ENCODE measurements around a stretch of chr12.

DNA sequence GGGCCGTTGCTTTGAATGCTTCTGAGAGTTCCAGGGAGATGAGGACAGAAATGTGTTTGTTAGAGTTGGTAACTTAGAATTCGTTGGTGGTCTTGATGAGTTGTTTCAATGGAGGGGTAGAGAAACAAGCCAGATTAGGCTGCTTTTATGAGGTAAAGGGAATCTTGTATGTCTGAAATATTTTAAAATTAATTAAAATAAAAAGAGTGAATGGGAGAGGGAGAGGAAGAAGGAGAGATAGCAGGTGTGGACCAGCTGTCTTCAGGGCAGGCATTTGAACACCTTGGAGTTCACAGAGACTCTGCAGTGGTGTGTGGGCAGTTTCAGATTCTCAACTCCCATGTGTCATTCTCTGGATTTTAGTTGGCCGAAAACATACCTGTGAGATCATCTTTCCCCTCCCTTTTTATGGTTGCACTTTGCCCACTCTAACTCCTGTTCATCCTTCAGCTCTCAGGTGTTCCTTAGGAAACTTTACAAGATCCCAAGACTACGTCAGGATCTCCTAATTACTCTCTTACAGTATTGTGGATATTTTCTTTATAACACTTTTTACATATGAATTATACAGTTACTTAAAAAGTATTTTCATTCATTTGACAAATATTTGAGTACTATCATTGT lies 108.1 kb downstream of the ERC1 start:
- RRBS, result no CpG with 5 or more reads among the region's 4 CpGs

DNA sequence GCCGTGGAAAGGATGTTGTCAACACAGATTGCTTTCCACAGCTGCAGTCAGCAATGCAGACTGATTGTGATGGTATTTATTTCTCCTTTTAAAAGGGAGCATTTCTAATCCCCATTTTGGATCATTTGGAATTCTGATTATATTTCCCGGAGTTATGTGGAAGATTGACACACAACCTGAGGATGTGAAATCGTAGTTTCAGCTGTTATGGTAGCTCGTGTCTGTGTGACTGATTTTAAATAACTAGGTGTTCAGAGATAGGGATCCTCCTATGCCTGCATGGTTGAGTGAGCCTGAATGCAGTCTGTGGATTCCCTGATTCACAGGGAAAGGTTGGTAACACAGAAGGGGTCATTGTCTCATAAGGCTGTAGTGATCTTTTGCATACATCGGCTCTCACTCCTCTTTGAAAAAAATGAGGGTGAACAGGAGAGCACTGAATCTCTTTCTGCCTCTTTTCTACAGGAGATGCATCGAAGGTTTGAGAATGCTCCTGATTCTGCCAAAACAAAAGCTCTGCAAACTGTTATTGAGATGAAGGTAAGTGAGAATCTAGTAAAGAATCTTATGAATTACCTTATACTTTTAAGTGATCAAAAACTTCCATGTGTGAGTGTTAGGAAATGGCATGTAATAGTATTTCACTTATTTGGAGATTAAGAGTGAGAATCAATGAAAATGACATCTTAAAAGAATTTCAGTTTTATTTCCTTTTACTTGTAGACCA lies 113.4 kb downstream of the ERC1 start:
- RRBS, result no CpG with 5 or more reads among the region's 6 CpGs

- RRBS, result no CpG with 5 or more reads among the region's 18 CpGs
Measured at GRCh38 chr12:1488705-1489569, 105.4 kb downstream of the FBXL14 start.

DNA sequence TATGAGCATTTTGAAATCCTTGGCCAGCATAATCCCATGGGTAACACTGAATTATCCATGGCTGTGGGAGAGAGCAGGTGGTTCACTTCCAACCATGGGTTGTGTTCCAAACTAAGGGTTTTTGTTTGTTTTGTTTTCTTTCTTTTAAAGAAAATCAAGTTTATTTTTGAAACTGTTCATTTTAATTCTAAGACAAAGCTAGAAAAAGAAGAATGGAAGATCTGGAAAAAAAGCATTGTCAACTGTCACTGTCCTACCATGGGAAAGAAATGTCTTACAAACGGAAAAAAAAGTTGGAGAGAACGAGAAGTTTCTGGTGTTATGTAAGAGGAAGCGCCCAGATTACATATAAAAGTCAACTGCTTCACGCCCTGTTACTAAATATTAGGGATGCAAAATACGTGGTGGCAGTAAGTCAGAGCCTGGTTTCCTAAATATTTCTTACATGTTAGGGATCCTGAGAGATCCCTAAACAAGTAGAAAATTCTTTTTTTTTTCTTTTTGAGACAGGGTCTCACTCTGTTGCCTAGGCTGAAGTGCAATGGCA lies 14.3 kb upstream of the FBXL14 start:
- RRBS, result no CpG with 5 or more reads among the region's 5 CpGs

DNA sequence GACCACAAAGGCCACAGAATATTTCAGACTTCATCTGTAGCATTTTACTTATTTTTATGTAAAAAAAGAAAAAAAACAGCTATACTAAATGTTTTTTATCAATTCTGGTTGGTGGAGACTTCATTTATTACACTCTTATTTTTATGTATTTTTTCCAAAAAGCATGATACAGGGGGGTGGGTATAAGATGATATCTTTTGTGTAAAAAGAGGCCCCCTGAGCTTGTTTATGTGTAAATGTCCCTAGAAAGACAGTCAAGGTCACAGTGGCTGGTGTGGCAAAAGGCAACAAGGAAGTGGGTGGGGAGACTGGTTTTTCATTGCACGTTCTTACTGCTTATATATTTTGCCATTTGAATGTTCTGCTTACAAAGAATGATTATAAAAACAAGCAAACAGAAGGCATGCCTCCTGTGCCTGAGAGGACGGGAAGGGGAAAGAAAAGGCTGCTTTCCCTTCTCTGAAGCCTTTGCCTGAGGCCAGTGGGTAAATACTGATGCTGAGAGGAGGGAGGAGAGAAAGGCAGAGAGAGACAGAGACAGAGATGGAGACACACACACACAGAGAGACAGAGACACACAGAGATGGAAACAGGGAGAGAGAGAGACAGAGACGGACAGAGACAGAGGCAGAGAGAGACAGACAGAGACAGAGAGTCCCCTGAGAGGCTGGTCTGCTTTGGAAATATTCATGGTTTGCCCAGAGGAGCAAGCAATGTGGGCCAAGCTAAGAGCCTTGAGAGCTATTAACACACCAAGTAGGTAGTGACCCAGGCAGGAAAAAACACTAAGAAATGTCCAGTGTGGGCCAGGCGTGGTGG lies 24.1 kb upstream of the ADIPOR2 start:
- RRBS, result no CpG with 5 or more reads among the region's 4 CpGs

GRCh38 chr12:1804398-1804915 lies 15.9 kb upstream of the LRTM2 start:
- RRBS, result no CpG with 5 or more reads among the region's 11 CpGs

GRCh38 chr12:2156500-2157216 lies 103.9 kb downstream of the CACNA1C start:
- RRBS, result no CpG with 5 or more reads among the region's 6 CpGs

GRCh38 chr12:2168693-2169403 lies 116.1 kb downstream of the CACNA1C start:
- RRBS, result no CpG with 5 or more reads among the region's 8 CpGs

DNA sequence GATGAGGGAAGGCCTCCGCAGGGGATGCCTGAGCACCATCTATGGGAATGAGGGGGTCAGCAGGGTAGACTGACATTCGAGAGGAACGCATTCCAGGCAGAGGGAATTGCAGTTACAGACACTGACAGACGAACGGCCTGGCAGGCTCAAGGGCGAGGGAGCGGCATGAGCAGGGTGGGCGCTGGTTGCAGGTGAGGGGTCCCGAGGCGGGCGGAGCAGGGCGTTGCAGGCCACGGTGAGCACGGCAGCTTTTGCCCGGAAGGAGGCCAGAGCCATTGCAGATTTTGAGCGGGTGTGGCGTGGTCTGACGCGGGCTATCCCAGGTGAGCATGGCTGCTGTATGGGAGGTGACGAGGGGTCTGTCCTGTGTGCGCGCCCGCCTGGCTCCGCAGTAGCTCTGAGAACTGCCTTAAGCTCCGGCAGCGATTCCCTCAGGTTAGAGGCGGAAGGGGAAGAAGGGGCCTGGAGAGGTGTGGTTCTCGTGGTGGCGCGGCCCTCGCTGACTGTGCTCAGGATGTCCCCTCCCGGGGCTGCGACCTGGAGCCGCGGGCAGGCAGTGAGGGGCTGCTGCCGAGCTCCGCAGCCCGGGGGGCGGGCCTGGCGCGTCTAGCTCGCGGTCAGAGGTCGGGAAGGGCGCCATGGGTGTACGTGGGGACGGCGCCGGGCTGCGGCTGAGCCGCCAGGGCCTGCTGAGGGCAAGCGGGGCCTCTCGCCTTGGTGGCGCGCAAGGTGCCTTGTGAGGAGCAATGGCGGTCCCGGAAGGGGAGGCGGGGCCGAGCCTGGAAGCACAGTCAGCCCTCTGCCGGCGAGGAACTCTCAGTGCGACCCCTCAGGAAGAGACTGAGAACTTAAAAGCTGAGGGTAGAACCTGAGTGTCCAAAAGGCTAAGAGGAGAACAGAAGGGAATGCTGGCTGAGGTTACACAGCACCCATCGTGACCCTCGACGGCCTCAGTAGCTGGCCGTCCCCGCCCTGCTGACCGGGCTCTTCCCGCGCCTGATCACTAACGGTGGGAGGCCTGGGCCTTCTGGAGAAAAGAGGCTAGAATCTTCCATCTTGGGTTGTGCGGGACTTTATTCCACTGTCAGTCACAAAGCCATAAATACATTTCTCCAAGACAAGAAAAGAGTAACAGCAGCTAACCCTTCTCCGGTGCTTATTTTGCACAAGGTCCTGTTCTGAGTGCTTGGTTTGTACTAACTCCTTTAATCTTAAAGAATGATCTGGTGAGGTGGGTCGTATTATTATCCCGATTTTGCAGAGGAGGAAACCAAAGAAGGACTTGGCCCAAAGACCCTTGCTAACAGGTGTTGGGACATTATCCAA lies 177.3 kb downstream of the CACNA1C start:
- RRBS, result 52% methylated on average over 26 of the region's 75 CpGs

- RRBS, result no CpG with 5 or more reads among the region's 12 CpGs
Measured at GRCh38 chr12:2248744-2249524, 196.1 kb downstream of the CACNA1C start.

DNA sequence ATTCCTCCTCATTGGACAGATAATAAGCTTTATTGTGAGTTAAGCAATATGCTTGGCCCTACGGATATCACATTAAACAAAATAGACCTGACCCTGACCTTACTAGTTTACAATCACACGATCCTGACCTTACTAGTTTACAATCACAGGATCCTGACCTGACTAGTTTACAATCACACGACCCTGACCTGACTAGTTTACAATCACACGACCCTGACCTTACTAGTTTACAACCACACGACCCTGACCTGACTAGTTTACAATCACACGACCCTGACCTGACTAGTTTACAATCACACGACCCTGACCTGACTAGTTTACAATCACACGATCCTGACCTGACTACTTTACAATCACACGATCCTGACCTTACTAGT lies 202.9 kb downstream of the CACNA1C start:
- RRBS, result no CpG with 5 or more reads among the region's 9 CpGs

DNA sequence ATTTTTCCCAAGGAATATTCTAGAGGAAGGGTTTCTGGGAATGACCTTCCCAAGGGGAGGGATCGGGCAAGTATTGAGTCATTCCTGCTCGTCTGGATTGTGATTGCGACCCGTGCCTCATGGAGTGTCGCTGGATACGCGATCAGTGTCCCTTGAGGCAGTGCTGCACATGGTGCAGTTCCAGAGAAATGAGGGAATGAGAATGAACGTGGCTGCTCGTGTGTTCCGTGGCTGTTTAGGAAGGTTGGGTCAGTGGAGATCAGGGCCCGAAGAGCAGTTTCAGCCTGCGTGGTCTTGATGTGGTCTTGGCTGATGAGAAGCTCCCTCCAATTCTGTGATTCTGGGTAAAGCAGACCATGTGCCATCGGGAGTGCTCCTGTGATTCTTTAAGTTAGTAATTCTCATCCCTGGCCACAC lies 234.4 kb downstream of the CACNA1C start:
- RRBS, result no CpG with 5 or more reads among the region's 13 CpGs

DNA sequence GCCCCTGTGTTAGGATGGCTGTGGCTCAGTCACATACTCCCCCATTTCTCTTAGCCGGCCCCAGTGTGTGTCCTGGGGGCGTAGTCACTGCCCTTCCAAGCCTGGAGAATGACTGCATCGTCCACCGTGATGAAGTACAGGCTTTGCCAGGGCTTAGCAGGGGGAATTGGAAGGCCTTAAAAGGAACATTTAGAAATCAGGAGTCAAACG lies 293.7 kb downstream of the CACNA1C start:
- RRBS, result no CpG with 5 or more reads among the region's 5 CpGs

- RRBS, result 80% methylated on average over 1 of the region's 12 CpGs
Measured at GRCh38 chr12:2384989-2385559, 332.3 kb downstream of the CACNA1C start.

DNA sequence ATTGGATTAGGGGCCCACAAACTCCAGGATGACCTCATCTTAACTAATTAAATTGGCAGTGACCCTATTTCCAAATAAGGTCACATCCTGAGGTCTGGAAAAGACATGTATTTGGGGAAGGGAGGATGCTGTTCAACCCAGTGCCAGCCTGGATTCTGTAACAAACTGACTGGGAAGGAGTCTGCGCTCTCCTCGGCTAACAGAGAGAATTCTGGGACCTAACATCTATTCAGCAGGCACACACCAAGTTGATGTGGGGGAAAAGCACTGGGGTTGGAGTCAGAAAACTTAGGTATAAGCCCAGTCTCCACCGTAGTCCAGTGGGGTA lies 365.6 kb upstream of the FKBP4 start:
- RRBS, result no CpG with 5 or more reads among the region's 3 CpGs

DNA sequence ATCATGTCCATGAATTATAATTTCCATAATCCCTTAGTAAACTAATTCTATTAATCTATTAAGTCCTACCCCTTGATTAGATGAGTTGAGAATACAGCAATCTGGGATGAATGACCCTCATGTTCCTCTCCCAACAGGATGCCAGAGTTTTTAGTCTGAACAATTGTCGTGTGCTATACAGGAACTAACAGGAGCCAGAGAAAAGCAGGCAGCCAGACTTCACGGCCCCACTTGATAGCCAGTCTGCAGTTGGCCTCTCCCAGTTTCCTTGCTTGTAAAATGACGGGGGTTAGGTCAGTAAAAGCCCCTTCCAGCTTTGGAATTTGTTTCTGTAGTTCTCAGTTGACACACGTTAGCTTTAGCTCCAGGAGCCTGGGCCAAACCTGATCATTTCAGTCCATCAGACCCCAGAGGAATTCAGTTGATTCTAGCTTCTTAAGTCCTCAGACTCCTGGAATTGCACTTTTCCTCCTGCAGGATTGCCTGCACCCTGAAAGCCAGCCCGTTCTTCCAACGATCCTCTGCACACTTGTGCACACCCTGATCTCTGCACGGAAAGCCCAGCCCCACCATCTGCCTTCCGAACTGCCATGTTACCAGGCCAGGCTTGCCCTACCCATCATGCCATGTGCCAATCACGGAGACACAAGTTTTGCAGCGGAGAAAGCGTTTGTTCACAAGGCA lies 266.7 kb upstream of the FKBP4 start:
- RRBS, result no CpG with 5 or more reads among the region's 11 CpGs

- RRBS, result no CpG with 5 or more reads among the region's 2 CpGs
Measured at GRCh38 chr12:2799566-2800292, 5.0 kb downstream of the FKBP4 start.

- RRBS, result no CpG with 5 or more reads among the region's 4 CpGs
Measured at GRCh38 chr12:2813553-2813930, 1.1 kb downstream of the ITFG2 start.

- RRBS, result no CpG with 5 or more reads among the region's 10 CpGs
Measured at GRCh38 chr12:2830222-2830883, 4.5 kb downstream of the NRIP2 start.

DNA sequence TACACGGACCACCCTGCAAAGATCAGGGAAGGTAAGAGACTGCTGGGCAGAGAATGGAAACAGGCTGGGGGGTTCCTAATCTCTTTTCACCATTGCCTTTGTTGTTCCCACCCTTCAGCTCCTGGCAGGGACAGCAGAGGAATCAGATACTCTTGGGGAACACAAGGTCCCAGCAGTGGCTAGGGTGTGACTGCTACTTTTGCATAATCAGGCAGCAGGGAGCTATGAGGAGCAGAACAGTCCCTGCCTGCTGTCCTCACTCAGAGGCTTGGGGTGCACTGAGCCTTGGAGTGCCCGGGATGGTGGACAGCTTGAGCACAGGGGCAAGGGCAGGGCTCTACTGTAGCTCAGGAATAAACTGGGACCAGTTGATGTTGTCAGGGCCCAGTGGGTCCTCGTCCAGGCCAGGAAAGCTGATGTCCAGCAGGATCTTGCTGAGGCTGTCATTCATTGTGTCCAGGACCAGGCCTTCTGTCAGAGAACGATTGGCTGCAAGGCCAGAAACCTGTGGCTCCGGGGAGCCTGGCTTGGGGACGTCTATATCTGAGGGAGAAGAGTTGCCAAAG lies 1.5 kb upstream of the TEX52 start:
- RRBS, result no CpG with 5 or more reads among the region's 6 CpGs

Measured in islet of Langerhans (tissue), 1 donor.